ENCODE measurements around a stretch of chr1.

- PRO-cap: no peak
- RAMPAGE, long total RNA: no peak
- RRBS: no CpG with 5 or more reads among the region's 5 CpGs
Measured at GRCh38 chr1:38003975-38004393, 1.3 kb downstream of the FHL3 start.

GRCh38 chr1:38006183-38006637, 896 bp upstream of the FHL3 start:
- PRO-cap: no peak
- RAMPAGE, long total RNA: no peak
- RRBS: no CpG with 5 or more reads among the region's 8 CpGs

DNA sequence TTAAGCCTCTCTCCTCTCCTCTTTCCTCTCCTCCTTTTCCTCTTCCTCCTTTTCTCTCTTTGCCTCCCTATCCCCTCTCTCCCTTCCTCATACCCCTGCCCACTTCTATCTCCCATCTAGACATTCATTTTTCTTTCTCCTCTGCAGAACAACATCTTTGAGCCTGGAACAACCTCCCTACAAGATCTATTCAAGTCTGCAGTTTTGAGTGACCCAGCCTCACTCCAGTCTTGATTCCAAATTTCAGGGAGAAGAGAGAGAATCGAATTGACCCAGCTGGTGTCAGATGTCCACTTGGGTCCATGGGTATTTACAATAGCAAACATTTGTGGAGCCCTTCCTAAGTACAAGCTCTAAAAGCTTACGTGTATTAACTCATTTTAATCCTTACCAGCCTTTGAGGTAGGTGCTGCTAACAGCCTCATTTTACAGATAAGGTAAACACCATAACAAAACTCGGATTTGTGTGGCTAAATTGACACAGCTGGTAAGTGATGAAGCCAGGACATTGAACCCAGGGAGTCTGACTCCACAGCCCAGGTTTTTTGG, 138.5 kb downstream of the RRAGC start:
- PRO-cap: no peak
- RAMPAGE, long total RNA: no peak
- RRBS: no CpG with 5 or more reads among the region's 3 CpGs

DNA sequence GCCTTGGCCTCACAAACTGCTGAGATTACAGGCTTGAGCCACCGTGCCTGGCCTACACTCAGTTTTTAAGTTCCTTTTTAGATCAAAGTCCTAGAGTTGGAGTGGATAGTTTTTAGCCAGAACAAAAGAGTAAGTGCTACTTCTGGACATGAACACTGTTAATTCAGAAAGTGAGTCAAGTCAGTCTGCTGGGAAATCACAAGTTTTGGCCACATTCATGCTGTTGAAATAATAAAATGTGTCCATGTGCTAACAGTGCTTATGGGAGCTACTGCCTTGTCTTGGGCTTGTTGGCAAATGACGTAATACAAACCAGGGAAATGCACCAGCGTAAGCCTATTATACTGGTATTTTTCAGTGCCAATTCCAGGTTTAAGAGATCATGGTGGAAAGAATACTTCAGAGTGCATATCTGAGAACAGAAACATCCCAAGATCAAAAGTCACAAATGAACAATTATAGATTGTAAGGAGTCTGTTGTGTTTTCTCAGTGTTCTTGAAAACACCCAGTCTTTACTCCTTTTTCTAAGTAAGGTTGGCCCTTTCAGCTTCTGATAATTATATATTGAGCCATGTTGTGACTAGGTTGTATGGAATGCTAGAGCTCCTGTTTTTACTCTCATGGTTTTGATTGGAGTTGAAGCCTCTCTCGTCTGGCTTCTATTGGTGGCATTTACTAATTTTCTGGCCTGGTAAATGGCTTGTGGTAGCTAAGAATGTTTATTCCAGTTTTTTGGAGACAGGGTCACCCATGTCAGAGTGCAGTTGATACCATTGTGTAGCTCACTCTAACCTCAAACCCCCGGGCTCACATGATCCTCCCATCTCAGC, 84.5 kb downstream of the NDUFS5 start:
- PRO-cap: no peak
- RAMPAGE, long total RNA: no peak
- RRBS: no CpG with 5 or more reads among the region's 5 CpGs

DNA sequence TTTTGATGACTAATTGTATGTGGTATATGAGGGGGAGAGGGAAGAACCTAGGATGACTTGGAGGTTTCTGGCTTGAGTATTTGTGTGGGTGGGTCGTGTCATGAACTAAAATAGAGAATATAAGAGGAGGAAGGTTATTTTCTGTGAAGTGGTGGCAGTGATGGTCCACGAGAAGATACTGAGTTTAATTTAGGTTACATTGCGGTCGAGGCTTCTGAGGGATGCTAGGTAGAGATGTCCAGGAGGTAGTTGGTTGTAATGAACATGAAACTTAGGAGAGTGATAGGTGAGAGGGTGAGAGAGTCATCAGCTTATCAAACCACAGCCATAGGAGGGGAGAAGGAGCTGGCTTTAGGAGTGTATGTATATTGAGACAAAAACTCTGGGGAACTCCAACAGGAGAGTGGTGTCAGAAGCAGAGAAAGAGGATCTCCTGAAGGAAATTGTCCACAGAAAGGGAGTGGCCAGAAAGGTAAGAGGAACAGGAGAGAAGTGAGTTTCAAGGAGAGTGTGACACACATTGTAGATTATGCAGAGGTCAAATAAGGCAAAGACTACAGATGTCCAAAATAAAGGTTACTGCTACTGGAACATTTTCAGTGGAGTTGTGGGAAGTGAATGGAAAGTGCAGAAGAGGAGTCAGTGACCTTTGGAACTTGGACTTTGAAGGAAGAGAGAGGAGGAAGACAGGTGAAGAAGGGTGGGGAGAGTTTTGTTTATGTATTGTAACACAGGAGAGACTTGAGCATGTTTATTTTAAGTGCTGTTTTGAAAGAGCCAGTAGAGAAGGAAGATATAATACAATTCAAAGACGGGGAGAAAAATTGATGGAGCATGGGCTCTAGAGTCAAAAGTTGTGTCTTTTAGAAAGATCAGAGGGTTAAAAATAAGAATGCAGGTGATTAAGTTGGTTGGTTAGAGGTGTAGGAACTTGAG, 88.9 kb upstream of the MACF1 start:
- PRO-cap: no peak
- RAMPAGE, long total RNA: no peak
- RRBS: no CpG with 5 or more reads among the region's 5 CpGs

DNA sequence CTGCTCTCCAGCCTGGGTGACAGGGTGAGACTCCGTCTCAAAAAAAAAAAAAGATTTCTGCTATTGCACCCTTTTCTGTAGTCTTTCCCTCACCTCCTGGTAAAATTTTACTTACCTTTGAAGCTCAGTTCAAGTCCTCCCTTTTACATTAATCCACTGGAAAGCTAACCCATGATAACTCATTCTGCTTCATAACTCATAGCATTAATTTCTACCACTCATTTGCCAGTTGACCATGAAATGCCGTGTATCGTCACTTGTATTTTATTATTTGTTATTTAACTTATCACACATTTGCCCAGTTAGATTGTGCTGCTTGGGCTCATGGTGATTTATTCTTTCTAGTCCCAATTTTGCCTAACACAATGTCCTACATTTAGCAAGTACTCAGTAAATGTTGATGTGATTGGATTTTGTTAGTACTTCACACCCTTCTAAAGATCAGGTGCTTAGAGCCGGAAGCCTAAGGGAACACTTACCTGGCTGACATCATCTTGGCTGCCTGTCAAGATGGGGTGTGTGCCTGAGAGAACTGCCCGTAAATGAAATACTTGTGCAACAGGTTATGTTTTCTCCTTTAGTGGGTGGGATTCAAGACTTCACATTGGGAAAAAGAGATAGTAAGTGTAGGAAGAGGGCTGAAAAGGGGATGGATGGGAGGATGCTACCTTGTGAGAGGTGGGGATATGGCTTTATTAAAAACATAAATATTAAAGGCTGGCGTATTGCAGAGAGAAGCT, 75.7 kb upstream of the MACF1 start:
- PRO-cap: no peak
- RAMPAGE, long total RNA: no peak
- RRBS: no CpG with 5 or more reads among the region's 6 CpGs

- PRO-cap: no peak
- RAMPAGE, long total RNA: no peak
- RRBS: no CpG with 5 or more reads among the region's 3 CpGs
Measured at GRCh38 chr1:39141125-39141639, 63.3 kb upstream of the MACF1 start.

DNA sequence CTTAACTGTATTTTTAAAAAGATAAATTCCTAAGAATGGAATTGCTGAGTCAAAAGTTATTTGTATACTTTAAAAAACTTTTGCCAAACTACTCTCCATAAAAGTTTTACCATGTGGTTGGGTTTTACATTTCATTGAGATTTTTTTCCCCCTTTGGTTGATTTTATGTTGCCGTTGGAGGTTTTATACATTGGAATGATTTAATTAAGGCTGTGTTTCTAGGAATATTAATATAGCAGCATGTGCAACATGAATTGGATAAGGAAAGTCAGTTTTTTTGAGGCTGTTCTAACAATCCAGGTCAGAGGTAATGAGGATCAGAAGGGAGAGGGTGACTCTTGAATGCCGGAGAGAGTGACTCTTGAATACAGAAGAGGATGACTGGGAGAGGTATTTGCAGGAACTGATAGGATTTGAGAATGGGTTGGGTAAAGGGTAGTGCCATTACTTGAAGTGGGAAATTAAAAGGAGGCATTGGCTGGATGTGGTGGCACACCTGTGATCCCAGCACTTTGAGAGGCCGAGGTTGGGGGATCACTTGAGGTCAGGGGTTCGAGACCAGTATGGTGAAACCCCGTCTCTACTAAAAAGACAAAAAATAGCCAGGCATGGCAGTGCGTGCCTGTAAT, 55.6 kb upstream of the MACF1 start:
- PRO-cap: no peak
- RAMPAGE, long total RNA: no peak
- RRBS: no CpG with 5 or more reads among the region's 6 CpGs

DNA sequence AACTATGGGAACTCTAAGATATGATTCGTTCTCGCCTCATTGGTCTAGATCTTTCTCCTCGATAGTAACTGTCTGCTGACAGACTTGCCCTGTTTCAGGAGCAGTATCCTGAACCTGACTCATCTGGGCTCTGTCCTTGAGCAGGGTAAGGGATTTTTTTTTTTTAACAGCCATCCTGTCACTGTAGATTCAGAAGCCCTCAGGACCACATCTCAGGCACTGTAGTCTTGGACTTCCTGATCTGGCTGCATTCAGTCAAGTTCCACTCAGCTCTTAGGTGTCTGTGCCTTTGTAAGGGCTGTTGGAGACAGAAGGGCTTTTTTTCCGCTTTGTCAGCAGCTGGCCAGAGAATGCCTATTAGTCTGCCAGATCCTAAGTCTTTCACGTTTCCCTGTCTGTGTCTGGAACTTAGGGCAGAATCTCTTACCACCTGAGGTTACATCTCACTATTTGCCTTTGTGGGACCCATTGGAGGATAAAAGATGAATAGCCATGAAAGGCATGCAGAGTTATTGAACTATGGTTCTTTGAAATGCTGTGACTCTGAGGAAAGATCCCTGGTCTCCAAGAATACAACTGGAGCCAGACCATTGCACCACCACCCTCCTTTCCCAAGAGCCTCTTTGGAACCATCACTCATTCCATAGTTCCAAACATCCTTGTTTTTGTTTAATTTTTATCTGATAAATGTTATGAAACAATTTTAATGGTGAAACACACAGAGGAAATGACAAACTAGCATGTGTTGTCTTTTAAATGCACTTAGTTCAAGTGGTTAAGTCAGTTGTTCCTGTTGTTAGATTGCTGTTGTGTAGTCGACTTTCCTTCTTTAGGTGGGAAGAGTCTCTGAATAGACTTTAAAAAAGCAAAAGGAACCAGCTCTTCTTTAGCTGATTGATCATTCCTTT, 49.7 kb upstream of the MACF1 start:
- PRO-cap: no peak
- RAMPAGE, long total RNA: no peak
- RRBS: no CpG with 5 or more reads among the region's 6 CpGs

GRCh38 chr1:39266145-39266753, 61.8 kb downstream of the MACF1 start:
- PRO-cap: no peak
- RAMPAGE, long total RNA: no peak
- RRBS: no CpG with 5 or more reads among the region's 1 CpG

- PRO-cap: no peak
- RAMPAGE, long total RNA: no peak
- RRBS: no CpG with 5 or more reads among the region's 4 CpGs
Measured at GRCh38 chr1:39269659-39270535, 65.4 kb downstream of the MACF1 start.

- PRO-cap: no peak
- RAMPAGE, long total RNA: no peak
- RRBS: no CpG with 5 or more reads among the region's 8 CpGs
Measured at GRCh38 chr1:39317039-39317510, 112.6 kb downstream of the MACF1 start.

DNA sequence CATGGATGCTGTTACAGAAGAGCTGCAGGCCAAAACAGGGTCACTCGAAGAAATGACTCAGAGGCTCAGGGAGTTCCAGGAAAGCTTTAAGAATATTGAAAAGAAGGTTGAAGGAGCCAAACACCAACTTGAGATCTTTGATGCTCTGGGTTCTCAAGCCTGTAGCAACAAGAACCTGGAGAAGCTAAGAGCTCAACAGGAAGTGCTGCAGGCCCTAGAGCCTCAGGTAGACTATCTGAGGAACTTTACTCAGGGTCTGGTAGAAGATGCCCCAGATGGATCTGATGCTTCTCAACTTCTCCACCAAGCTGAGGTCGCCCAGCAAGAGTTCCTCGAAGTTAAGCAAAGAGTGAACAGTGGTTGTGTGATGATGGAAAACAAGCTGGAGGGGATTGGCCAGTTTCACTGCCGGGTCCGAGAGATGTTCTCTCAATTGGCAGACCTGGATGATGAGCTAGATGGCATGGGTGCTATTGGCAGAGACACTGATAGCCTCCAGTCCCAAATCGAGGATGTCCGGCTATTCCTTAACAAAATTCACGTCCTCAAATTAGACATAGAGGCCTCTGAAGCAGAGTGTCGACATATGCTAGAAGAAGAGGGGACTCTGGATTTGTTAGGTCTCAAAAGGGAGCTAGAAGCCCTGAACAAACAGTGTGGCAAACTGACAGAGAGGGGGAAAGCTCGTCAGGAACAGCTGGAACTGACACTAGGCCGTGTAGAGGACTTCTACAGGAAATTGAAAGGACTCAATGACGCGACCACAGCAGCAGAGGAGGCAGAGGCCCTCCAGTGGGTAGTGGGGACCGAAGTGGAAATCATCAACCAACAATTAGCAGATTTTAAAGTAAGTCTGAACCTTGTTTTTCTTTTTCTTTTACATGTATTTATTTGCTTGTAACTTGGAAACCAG, 103.4 kb upstream of the BMP8A start:
- PRO-cap: no peak
- RAMPAGE, long total RNA: no peak
- RRBS: 92% methylated on average over 4 of the region's 14 CpGs

GRCh38 chr1:39430435-39431163, 60.8 kb upstream of the BMP8A start:
- PRO-cap: no peak
- RAMPAGE, long total RNA: no peak
- RRBS: no CpG with 5 or more reads among the region's 3 CpGs

GRCh38 chr1:39432226-39432855, 59.1 kb upstream of the BMP8A start:
- PRO-cap: no peak
- RAMPAGE, long total RNA: no peak
- RRBS: no CpG with 5 or more reads among the region's 5 CpGs

DNA sequence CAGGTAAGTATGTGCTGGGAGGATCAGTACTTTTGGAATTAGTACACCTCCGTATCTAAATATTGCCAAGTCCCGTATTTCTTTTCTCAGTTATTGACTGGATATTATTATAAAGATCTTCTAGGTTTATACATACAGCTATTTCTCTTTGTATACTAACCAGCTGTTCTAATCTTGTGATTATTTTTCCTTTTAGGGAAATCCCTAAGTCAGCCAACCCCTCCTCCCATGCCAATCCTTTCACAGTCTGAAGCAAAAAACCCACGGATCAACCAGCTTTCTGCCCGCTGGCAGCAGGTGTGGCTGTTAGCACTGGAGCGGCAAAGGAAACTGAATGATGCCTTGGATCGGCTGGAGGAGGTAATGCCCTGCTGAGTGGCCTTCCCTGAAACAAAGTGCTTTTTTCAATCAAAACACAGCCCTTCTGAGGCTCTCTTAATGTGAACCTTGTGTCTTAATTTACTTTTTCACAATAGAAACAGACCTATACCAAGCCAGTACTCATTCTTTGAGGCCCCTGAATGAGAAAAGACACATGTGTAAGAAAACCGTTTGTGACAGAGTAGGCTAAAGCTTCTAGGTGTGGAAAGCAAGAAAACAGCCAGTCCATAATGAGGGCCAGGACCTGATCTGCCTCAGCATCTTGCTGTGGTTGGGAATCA, 32.4 kb upstream of the BMP8A start:
- PRO-cap: no peak
- RAMPAGE, long total RNA: no peak
- RRBS: no CpG with 5 or more reads among the region's 7 CpGs

- PRO-cap: no peak
- RAMPAGE, long total RNA: no peak
- RRBS: no CpG with 5 or more reads among the region's 12 CpGs
Measured at GRCh38 chr1:39526939-39527697, 35.7 kb downstream of the BMP8A start.

DNA sequence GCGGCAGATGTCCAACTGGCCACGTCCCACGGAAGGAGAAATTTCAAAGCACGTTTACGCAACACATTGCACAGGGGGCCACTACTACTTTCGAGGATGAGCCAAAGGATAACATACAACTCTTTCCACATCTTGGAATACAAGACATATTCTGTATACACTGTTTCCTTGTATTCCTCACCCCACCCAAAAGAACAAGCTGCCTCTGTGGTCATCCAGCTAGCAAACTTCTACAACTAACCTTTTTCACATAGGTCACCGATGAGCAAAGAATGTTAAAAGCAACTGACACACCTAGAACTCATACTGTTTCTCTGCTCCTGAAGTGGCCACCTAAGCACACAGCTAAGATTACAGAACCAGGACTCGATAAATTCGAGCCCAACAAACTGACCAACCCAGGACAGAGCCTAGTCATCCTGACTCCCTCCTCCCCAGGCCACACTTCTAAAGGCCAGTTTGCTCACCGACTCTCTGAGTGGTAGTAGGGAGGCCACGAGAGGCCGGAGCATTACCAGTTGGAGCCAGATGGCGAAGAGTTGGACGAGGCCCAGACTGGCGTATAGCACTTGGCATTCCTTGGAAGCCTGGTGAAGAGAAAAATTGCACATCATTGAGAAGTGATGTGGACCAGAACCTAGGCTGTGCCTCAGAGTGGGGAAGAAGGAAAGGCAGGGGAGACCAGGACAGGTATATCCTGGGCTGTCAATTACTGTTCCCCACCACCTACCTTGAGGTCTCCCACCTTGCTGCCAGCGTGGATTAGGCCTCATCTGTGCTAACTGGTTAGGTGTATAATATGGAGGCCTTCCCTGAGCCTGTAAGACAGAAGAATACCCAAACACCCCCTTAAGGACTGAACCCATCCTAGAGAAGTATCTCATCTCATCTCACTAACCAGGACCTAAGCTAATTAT, 12.4 kb downstream of the PABPC4 start:
- PRO-cap: no peak
- RAMPAGE, long total RNA: no peak
- RRBS: no CpG with 5 or more reads among the region's 16 CpGs

GRCh38 chr1:39625063-39625976, 14.1 kb downstream of the HEYL start:
- PRO-cap: no peak
- RAMPAGE, long total RNA: no peak
- RRBS: no CpG with 5 or more reads among the region's 17 CpGs

DNA sequence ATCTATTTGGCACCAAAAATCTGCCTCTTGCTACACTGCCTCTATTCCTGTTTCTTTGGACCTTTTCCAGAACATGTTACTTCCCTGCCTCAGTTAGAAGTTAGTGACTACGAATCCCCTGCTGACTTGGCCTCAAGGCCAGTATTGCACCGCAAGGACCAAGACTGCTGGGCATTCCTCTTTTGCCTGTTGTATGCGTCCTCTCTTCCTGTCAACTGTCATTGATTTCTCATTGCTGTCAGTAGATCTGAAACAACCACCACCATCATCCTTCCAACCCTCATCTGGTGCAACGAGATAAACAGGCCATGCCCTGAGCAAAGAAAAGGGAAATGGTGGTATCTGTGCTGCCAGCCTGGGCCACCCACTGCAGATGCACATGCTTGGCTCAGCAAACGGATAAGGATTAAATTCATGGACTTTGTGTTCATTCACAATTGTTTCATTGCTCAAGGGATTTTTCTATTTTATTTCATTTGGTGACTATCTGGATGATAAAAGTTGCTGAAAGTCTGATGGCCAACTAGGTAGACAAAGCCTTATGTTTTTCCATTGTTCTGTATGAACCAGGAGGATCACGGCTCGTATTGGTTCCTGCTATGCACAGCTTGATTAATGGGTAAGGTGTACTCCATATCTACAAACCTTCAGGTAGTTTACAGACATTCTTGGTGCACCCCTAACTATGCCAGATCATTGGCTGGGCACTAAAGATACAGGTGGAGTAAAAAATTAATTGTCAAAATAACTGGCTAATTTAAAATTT, 13.6 kb downstream of the OXCT2 start:
- PRO-cap: no peak
- RAMPAGE, long total RNA: no peak
- RRBS: no CpG with 5 or more reads among the region's 7 CpGs